Vagina (tissue), 1 donor: ENCODE data around the genes KDM4A and IPO13.

DNA sequence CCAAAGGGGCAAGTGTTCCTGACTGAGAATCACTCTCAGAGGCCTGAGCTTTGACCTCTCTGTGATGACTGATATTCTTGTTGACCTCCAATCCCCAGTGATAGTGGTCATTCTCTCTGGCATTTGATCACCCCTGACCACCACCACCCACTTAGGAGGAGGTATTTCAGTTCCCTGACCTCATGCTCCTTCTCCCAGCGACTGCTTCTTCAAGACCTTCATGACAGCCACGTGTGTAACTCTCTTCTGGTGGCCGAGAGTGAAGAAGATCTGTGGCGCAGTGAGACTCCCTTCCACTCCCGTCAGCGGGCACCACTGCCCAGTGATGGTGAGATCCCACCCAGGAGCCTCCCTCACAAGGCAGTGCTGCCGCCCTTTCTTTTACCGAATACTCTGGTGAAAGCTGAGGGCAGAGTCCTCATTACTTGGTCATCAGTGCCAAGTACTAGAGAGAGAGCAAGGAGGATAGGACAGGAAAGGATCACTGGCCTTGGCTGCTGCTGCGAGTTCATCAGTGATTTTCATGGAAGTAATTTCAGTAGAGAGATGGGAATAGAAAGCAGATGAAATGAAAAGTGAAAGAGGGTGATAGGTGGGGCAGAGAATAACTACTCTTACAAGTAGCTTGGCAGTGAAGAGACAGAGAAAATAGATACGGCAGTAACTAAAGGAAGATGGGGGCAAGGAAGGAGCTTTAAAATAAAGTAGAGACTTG, 18.6 kb downstream of the HYI start:
- PRO-cap, result no peak
- RAMPAGE, long total RNA, result start-site peak on the plus strand centred at position 412 of the sequence, 44 bp wide, 22 reads

DNA sequence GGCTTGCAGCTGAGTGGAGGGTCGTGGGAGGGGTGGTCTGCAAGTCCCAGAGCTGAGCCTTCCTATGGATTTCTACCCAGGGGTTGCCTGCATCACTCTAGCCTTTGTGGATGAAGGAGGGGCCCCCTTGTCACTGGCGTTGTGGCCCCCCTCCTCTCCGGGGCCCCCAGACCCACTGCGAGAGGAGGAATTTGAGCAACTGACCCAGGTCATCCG, 14.3 kb downstream of the HYI start:
- PRO-cap, result no peak
- RAMPAGE, long total RNA, result start-site peak on the plus strand centred at position 158 of the sequence, 630 bp wide, 46 reads

GRCh38 chr1:43472420-43473409, 19.0 kb upstream of the HYI start:
- PRO-cap, result no peak
- RAMPAGE, long total RNA, result no peak

DNA sequence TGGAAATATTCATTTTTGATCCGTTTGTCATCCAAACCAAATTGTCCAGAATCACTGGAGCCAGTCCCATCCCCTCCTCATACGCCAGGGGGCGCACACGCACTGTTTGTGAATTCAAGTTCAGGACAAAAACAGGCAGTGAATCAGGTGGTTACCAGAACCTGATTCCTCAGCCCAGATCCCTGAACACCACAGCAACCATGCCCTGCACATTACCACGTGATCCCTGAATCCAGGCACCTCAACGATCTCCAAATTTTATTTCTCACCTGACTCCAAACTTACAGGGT, 1.5 kb upstream of the PTPRF start:
- PRO-cap, result no peak
- RAMPAGE, long total RNA, result no peak

GRCh38 chr1:43534720-43535114, 4.0 kb downstream of the PTPRF start:
- PRO-cap, result no peak
- RAMPAGE, long total RNA, result no peak

- PRO-cap, result bidirectional peak, plus-strand start at chr1:43541025, minus-strand start at chr1:43540773
- RAMPAGE, long total RNA, result no peak
Measured at GRCh38 chr1:43540697-43541235, 10.1 kb downstream of the PTPRF start.

DNA sequence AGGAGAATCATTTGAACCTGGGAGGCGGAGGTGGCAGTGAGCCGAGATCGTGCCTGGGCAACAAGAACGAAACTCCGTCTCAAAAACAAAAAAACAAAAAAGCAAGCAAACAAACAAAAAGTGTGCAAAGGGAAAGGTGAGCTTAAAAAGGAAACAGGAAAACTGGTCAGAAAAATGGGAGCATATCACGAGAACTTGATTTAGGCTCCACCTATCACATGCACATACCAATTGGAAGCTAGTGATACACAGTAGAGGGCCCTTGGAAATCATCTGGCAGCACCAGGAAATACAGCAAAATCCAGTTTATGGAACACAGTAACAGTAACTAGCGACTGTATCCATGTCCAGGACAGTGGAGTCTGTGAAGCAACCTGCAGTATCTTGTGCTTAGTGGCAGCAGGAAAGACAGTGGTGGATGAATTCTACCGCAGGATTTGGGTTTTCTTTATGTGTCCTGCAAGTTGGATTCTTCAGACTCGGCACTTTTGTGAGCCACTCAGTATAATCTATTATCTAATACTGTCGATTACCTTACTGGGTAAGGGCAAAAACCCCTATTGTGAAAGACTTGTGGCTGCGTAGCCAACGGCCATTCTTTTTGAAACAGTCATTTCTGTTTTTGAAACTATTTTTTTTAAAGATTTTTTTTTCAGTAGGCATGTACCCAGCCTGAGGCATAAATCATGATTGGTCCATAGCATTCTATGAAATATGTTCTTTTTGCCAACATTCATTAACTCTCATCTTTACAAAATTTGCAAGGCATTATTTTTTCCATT, 1.7 kb upstream of the KDM4A start:
- PRO-cap, result no peak
- RAMPAGE, long total RNA, result no peak

DNA sequence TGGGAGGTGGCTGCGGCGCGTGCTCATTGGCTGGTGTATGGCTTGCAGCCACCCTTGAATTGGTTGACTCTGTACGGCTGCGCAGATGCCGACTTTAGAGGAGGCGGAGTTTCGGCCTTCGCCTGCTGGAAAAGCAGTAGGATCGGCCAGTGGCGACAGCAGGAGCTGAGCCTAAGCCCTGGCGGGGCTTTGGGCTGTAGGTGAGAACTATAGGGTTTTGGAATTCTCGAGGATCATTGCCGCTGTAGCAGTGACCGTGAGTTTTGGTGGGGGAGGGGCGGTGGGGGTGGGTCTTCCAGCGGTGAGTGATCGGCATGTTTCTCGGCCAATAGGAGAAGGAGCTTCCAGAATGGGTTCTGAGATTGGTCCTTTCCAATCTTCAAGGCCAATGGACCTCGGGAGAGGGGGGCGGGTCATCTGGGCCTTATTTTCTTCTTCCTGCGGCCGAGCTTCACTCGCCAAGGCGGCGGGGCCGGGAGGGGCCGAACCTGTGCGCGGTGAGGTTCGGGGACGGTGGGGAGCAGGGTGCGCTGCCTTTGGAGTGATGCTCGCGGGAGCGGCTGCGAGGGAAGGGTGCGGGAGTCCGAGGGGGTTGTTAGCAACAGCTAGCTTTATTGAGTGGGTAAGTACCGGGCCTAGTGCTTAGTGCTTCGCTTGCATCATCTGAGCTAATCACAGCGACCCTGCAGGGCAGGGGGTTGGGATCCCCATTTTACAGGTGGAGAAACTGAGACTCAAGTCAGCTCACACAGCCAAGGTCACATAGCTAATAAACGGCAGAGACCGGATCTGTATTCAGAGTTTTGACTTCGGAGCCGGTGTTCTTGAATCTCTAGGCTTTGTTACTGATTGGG, at the start of gene KDM4A:
Gene KDM4A (plus strand): TSS at position 97 of the 854 bp plus-strand sequence.
- PRO-cap, result bidirectional peak, plus-strand start at position 97 of the sequence, minus-strand start outside the sequence; unidirectional peak, plus-strand start at position 454 of the sequence
- RAMPAGE, long total RNA, result start-site peak on the plus strand centred at position 100 of the sequence, 13 bp wide, 111 reads

GRCh38 chr1:43651457-43651785, 1.5 kb downstream of the KDM4A start:
- PRO-cap, result no peak
- RAMPAGE, long total RNA, result no peak

DNA sequence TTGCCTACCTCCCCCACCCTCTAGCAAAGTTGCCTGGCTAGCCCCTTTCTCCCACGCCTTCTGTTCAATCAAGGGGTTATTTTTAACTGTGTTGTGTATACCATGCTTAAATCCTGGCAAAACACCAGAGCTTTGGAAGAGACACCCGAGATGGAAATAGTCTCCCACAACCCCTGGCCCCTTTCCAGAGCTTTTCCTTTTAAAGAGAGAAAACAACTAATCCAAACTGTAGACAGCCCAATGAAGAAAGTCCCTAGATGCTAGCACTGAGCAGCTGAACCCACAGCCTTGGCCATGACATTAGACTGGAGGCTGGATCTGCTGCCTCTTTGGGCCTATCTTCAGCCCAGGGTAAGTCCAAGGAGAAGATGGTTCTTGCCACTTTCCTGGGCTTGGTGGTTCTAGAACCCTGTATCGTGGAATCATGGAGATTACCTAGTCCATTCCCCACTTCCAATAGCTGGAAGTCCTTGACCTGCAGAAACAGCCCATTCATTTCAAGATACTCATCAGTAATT, 64.8 kb upstream of the ARTN start:
- PRO-cap, result no peak
- RAMPAGE, long total RNA, result no peak

- PRO-cap, result no peak
- RAMPAGE, long total RNA, result no peak
Measured at GRCh38 chr1:43872328-43872943, 61.2 kb upstream of the ARTN start.

DNA sequence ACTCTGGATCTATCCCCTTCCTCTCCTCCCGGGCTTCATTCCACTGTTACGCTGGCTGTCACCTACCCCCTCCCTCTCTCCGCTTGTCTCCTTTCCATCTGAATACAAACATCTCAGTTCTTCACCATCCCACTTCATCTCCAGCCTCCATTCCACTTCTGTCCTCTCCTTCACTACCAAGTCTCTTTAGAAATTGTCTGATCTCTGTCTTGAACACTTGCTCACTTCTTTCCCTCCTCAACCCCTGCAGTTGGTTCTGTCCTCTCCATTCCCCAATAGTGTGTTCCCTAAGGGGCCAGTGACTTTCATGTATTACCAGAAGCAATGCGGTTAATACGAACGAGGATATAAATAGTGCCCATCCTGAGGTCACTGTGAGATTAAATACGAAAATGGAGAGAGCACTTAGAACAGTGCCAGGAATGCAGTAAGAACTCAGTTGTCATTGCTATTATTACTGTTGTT, 53.1 kb upstream of the ARTN start:
- PRO-cap, result no peak
- RAMPAGE, long total RNA, result no peak

GRCh38 chr1:43902100-43902462, 31.5 kb upstream of the ARTN start:
- PRO-cap, result no peak
- RAMPAGE, long total RNA, result no peak

DNA sequence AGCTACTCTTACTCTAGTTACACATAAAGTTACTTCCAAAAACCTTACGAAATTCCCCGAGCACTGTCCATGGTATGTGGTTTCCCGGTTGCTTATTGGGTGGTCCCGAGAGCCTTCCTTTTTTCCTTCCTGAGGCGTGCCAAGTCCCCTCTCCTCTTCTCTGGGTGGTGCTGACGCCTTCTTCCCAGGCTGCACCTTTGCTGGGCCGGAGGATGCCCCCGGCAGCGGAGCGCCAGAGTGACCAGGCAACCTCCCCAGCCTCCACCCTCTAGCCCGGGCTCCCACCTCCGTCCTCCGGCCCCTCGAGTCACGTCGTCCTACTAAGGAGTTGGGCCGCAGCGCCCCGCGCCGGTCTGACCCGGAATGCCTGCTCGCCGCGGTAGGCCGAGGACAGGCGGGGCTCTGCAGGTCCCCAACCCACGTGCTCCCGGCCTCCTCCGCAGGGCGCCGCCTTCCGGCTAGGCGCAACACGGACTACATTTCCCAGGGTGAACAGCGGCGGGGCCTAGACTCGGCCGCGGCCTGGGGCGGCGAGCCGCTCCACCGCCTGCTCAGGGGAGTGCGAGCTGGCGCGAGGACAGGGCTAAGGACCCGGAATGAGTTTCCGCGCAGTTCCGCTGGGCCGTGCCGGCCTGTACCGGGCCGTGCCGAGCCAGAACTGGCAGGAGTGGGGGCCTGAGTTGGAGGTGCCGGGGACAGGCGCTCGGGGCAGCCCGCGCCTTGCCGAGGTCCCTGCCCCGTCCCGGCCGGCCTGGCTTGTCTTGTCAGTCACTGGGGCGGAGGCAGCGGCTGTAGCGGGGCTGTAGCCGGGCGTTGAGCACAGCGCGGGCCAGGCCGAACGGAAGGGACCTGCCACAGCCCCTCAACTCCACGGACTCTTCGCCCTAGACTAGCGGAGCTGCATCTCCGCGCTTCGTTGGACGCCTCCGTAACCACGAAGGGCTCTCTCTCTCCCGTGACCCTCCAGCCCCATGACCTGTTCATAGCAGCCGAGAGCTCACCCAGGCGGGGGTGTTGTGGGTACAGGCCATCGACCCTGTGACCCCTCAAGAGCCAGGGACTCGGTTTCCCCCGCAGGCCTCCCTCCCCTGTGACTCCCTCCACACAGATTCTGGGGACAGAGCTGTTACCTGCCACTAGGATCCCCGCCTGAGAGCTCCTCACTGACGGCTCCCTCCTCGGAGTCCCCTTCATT, at the start of gene IPO13:
Gene IPO13 (plus strand): TSS at position 755 of the 1,195 bp plus-strand sequence.
- PRO-cap, result bidirectional peak, plus-strand start at position 771 of the sequence, minus-strand start at position 355 of the sequence
- RAMPAGE, long total RNA, result start-site peak on the plus strand centred at position 635 of the sequence, 53 bp wide, 18 reads; start-site peak on the plus strand centred at position 772 of the sequence, 22 bp wide, 88 reads

DNA sequence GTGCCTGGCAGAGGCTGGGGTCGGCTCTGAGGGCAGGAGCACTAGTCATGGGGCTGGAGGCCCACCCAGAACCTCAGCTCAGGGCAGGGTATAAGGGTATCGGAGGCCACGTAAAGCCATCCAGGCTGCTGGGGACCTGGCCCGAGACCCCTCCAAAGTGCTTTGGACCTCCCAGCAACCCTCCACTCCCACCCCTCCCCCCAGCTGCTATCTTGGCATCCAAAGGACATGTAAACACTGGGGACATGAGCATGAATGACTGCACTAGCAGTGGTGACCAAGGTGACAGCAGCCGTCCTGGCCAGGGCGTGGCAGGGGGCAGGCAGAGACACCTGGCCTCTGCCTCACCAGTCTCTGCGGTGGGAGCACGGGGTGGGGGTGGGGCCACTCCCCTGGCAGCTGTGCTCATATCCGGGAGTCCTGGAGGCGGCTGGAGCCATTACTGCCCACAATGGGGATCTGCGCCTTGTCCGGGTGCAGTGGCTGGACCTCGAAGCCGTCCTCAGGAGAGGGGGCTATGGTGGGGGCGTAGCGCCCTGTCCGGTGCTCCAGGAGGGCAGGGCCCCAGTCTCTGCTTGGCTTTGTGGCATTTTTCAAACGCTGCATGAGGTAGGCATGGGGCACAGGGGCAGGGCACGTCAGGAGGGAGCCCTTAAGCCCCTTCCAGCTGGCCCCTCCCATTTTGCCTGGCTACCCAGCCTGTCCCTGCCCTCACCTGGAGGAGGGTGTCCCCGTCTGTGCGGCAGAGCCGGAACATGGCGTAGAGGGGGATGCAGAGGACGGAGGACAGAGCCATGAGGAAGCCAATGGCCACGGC, 5.9 kb downstream of the CCDC24 start:
- PRO-cap, result no peak
- RAMPAGE, long total RNA, result no peak

GRCh38 chr1:44029516-44030373, 1.5 kb downstream of the SLC6A9 start:
- PRO-cap, result bidirectional peak, plus-strand start at chr1:44030448, minus-strand start at chr1:44030210
- RAMPAGE, long total RNA, result start-site peak on the minus strand at chr1:44029749-44029827, 7 reads

DNA sequence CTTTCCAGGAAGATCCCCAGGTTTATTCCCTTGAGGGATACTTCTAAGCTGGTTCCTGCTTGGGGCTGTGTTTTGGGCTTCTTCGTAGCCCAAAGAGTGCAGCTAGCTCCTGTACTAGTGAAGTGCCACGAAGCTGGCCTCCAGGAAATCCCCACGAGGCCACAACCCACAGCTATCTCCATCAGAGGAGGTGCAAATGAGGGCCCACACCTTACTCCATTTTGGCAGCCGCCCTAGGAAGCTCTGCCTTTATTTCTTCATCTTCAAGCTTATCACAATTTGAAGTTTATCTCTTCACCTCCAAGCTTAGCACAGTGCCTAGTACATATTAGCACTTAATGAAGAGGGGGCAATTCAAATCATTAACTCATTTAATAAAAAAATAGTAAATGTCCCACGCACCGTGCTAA, 544 bp upstream of the DMAP1 start:
- PRO-cap, result no peak
- RAMPAGE, long total RNA, result no peak

- PRO-cap, result no peak
- RAMPAGE, long total RNA, result start-site peak on the minus strand at chr1:44330246-44330542, 10 reads
Measured at GRCh38 chr1:44329850-44330809, 24.9 kb downstream of the ERI3 start.

DNA sequence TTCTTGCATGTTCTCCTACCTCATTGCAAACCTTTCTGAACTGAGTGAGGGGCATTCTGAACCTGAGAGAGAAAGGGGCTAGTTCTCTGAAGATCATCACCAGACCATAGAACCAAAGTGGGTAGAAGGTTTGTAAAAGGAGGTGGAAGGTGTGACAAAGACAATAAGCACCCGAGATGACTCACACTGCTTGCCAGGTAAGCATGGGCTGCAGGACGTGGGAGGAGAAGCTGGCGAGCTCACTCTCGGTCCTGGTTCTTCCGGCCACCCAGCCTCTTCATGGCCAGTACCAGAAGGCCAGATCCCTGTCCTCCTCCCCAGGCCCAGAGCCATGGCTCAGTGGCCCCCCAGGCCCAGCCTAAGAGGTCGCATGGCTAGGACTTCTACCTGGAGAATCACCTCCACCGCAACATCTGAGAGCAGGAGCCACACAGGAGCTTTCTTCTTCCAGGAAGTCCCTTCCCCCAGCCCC, 128.3 kb downstream of the TMEM53 start:
- PRO-cap, result no peak
- RAMPAGE, long total RNA, result no peak

DNA sequence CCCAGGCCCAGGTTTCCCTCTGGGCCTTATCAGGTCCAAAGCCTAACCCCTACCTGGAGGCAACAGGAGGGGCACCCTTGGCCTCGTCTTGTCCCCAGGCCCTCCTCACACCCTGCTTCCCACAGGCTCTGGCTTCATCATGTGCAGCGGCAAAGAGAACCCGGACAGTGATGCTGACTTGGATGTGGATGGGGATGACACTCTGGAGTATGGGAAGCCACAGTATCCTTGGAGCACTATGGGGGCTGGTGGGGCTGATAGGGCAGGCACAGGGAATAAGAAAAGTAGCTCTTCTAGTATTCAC, 29.8 kb downstream of the TMEM53 start:
- PRO-cap, result no peak
- RAMPAGE, long total RNA, result no peak